A172 (cell line): ENCODE measurements around a stretch of chr10.

- RAMPAGE, long total RNA = no peak
These were observed 1.5 kb downstream of the EIF4EBP2 start for GRCh38 chr10:70405124-70406231.

DNA sequence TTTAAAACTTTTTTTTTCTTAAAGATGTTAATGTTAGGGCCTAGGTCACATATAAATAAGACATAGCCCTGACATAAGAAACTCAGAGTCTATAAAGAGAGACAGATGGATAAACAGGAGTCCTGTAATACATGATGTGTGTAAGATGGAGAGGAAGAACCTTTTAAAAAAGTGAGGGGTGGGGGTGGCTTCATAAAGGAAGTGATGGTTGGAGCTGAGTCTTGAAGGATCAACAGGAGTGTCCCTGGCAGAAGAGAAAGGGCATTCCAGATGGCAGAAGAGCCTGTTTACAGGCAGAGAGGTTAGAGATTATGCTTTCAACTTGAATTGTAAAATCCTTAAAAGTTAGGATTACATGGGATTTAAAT, 15.5 kb downstream of the EIF4EBP2 start:
- RAMPAGE, long total RNA = no peak

- RAMPAGE, long total RNA = no peak
These were observed 15.9 kb downstream of the EIF4EBP2 start for GRCh38 chr10:70419841-70420272.

DNA sequence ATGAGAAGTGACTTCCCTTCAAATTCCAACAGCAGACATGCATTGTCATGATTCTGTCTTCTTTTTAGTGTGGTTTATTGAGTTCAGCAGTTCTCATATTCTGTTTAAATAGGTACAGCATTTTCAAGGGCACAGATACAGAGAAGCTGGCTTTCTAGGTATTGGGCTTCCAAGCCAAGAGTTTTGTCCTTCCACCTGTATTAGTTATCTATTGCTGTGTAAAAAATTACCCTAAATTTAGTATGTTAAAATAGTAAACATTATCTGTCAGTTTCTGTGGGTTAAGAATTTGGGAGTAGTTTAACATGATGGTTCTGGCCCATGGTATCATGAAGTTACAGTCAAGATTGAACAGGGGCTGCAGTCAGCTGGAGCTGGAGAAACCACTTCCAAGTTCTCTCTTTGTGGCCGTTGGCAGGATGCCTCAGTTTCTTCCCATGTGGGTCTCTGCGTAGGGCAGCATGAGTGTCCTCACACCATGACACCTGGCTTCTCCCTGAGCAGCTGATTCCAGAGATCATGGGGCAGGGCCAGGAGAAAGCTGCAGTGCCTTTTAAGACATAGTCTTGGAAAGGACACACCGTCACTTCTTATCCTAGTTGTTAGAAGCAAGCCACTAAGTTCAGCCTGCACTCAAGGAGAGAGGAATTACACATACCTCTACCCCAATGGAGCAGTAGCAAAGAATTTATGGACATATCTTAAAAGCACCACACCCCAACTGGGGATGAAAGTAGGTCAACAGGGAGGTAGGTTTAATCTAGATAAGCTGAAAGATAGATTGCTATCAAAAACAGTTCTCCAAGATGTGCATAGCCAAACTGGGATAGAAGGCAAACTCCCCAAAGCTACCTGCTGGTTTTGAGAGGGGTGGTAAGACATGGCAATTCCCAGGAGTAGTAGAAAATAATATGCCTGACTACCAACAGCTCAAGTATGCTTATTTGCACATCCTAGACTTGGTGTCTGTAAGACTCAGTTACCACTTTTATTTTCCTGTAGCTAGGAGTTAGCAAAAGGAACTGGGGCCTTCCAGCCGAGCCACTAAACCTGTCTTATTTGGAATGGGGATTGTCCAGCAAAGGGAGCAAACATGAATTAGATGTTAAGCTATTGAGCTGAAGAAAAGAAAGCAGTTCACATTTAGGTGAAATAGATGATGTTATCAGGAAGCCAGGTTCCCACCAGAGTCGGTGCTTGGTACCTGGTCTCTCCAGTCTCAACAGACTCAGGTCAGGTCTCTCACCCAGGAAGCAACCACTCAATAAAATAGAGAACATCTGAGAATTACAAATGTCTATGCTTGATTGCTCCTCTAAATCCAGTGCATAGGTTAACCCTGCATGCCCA, 16.3 kb downstream of the NODAL start:
- RAMPAGE, long total RNA = no peak

- RAMPAGE, long total RNA = no peak
These were observed 1.2 kb downstream of the NODAL start for GRCh38 chr10:70440199-70440740.

DNA sequence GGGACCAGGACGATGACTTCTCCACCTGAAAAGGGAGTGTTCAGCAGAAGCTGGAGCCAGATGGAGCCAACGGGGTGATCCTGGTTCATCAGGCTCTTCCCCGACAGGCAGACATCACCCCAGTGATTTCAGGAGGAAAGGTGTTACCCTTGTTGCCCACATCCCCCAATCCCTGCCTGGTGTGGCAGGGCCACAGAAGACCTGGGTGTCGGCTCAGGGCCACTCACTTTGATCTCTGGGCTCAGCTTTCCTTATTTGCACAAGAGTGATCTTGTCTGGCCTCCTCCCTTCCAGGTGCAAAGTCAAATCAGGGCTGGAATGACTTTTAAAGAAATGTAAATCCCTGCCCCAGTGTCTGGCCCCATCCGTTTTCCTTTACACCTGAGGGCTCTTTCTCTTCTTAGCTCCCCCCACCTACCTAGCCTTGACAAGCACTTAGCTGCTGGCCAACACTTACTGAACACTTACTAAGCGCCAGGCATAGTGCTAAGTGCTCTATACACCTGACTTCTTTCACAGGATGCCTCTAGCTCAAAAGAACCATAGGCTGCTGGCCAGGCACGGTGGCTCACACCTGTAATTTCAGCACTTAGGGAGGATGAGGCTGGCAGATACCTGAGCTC, 880 bp upstream of the NODAL start:
- RAMPAGE, long total RNA = no peak

DNA sequence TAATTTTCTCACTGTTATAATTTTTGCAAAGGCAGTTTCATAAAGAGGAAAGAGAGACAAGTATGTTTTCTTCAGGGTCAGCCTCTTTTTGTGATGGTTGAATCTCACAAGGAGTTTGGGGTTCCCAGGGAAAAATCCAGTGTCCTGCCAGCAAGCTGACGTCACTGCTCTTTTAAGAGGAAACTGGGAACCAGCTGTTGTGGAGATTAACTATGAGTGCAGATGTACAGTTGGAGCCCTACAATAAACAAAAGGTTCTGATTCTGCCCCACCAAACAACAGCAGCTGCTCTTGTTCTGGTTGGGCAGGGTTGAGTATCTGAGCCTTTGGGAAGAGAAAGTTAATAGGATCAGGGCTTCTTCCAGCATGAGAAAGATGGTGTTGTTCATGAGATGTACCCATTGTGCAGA, 12.8 kb downstream of the PRF1 start:
- RAMPAGE, long total RNA = no peak

DNA sequence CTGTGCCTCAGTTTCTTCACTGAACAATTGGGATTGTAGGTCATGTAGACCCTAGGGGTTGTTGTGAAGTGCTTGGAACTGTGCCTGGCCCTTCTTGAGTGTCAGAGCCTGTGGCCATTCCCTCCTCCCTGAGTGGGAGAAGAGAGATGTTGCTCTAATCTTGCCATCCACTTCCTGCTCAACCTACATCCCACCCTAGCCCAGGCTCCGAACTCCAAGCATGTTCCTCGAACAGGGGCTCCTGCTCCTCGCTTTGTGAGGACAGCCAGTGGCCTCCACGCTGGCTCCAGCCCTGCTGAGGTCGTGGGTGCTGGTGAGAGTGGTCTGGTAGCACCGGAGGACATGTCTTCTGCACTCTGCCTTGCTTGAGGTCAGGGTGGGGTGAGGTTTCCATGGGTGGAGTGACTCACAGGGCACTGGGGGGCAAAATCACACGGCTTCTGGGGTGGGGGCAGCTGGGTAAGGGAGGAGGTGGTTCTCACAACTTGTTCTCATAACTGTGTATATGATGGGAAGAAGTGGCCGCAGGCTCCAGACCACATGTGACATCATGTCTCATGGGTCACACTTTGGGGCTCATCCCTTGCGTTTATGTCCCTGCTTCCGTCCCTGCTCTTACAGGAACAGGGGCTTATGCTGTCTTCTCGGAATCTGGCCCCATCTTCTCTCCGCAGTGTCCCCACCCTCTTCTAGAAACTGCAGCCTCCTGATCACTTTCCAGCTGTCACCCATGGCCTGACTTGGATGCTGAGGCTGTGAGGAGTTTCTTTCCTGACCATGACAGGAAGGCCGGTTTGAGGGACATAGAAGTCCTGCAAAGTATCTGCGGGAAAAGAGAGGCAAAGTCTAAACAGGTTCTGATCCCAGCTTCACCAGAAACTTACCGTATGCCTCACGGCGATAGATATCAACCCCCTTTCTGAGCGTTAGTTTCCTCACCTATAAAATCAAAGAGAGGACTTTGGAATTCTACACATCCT, 931 bp upstream of the PRF1 start:
- RAMPAGE, long total RNA = no peak

DNA sequence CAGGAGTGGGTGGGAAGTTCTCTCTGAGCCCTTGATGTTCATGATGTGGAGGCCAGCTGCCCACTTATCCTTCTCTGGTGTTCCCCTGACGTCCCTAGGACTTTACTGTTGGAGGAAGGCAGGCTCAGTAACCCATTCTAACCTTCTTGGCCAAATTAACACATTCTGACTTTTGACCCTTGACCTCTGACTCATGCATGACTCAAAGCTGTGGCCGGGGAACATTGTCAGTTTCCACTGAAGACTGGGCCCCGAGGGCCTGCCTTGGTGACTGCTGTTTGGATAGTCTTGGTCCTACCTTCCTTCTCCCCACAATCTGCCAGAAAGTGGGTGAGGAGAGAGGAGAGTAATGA, 43.5 kb downstream of the ADAMTS14 start:
- RAMPAGE, long total RNA = no peak

DNA sequence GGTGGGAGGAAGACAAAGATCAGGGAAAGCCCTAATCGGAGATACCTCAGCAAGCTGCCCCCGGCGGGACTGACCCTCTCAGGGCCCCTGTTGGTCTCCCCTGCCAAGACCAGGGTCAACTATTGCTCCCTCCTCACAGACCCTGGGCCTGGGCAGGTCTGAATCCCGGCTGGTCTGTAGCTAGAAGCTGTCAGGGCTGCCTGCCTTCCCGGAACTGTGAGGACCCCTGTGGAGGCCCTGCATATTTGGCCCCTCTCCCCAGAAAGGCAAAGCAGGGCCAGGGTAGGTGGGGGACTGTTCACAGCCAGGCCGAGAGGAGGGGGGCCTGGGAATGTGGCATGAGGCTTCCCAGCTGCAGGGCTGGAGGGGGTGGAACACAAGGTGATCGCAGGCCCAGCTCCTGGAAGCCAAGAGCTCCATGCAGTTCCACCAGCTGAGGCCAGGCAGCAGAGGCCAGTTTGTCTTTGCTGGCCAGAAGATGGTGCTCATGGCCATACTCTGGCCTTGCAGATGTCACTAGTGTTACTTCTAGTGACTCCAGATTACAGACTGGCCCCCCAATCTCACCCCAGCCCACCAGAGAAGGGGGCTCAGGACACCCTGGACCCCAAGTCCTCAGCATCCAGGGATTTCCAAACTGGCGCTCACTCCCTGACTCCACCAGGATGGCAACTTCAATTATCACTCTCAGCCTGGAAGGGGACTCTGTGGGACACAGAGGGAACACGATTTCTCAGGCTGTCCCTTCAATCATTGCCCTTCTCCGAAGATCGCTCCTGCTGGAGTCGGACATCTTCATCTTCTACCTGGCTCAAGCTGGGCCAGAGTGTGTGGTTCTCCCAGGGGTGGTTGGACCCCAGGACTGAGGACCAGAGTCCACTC, 23.9 kb downstream of the TBATA start:
- RAMPAGE, long total RNA = no peak

- RAMPAGE, long total RNA = no peak
These were observed 2.5 kb downstream of the PCBD1 start for GRCh38 chr10:70885806-70886353.

- RAMPAGE, long total RNA = no peak
These were observed 1.4 kb downstream of the PCBD1 start for GRCh38 chr10:70887075-70887214.

GRCh38 chr10:70940769-70941144, 52.4 kb upstream of the PCBD1 start:
- RAMPAGE, long total RNA = no peak

DNA sequence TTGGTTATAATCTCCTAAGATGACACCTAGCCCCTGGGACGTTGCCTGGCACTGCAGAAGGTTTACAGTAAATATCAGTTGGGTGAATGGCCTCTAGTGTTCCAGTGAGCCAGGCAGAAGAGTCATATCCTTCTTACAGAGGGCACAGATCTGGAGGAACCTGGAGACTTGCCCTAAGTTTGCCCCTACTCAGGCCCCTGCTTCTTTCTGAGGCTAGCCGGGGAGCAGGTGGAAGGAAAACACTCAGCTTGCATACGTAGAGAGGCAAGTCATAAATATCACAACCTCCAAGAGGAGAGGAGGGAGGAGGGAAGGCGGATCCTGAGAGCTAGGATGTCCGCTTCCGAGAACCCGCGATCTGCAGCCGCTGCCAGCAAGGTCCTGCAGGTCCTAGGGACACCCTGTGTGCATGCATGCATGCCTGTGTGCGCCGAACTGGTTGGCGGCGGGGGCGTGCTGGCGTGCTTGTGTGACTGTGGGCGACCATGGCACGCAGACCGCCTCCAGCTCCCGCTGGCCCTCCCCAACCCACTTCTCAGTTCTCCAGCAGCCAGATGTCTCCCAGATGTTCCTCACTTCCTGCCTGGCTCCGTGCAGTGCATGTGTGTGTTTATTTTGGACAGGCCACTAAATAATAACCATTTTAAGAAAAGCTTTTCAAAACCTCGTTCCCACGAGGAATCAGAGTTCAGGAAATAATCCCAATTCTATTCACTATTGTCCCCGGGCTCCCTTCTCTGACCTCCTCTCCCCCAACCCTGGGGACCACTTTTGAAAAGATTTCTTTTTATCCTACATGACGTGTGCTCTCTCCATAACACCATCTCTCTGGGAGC, 32.2 kb downstream of the UNC5B start:
- RAMPAGE, long total RNA = no peak

- RAMPAGE, long total RNA = no peak
These were observed 39.8 kb downstream of the UNC5B start for GRCh38 chr10:71252176-71252577.

DNA sequence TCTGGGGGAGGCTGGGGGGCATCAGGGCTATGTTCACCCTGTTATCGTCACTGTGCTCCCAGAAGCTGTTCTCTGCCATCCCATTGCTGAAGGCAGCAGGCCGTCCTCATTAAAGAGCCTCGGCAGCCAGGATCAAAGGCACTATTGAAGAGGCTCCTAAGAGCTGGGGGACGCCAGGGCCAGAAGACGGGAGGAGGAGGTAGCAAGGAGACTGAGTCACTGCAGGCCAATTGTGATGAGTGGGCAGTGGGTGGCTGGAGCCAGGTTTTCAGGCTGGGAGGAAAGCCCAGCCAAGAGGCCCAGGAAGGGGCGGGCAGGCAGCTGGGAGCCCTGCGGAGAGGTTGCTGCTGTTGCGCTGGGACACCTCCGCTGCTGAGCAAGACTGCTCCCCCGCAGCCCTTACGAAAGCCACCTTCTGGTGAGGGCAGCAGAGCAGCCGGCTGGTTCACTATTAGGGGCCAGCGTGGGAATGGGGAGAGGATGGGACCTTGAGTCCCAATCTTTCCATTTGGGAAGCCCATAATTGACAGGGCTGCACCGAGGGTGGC, 48.3 kb downstream of the UNC5B start:
- RAMPAGE, long total RNA = no peak

DNA sequence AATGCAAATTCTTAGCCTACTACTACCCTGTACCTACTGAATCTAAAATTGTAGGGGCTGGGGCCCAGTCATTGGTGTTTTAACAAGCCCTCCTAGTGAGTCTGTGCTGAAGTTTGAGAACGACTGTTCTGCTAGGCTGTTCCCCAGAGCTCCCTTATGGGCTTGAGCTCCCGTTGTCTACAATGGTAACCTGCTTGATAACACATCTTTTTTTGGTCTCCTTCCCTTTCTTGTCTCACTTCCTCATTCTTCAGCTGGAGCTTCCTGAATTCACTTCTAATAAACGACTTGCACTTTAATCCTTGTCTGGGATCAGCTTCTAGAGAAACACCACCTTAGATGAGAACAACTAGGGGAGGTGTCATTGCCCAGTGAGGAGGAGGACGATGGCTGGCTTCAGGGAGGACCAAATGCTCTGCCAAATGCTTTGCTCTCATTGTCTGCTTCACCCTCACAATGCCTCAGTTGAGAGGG, 18.1 kb upstream of the CDH23 start:
- RAMPAGE, long total RNA = no peak

- RAMPAGE, long total RNA = no peak
These were observed 104.5 kb downstream of the C10orf105 start for GRCh38 chr10:71614925-71615543.

DNA sequence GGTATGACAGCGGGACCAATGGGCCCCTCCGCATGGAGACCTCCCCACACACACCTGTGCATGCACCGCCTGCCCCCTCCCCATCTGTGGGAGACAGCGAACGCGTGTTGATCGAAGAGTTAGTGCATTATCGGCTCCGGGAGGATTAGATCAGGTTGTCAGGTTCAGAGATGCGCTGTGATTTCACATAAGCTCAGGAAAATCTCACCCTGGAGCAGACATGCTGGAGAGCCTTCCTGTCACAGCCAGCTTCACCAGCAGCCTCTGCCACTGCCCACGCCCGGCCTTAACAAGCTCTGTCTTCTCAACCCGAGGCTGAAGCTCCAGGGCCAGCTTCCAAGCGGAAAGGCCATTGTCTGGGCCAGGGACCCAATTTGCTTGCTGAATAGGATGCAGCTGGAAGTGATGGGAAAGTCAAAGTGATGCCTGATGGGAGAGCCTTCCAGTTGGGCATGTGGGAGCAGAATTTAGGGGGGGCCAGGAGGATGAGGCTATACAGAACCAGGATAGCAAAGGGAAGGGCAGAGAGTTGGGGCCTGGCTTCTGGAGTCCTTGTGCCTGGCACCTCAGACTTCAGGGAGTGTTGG, 36.3 kb downstream of the C10orf105 start:
- RAMPAGE, long total RNA = no peak

GRCh38 chr10:71712375-71713260, 7.0 kb downstream of the C10orf105 start:
- RAMPAGE, long total RNA = no peak